Cytotoxic T cell (primary cell): ENCODE measurements around the gene DNAJB1.

GRCh38 chr19:14080523-14081767 is 4.6 kb downstream of the C19orf67 start:
- PRO-cap, 2 experiments: peak in 2 of 2 experiments; most common plus-strand start chr19:14081667 (in 2); most common minus-strand start chr19:14081232 (in 1)

- PRO-cap, 2 experiments: no peak in any of the 2 experiments
Observed at GRCh38 chr19:14088938-14089725, 3.5 kb upstream of the C19orf67 start.

- PRO-cap, 2 experiments: no peak in any of the 2 experiments
Observed at GRCh38 chr19:14107165-14108415, 10.0 kb downstream of the PRKACA start.

DNA sequence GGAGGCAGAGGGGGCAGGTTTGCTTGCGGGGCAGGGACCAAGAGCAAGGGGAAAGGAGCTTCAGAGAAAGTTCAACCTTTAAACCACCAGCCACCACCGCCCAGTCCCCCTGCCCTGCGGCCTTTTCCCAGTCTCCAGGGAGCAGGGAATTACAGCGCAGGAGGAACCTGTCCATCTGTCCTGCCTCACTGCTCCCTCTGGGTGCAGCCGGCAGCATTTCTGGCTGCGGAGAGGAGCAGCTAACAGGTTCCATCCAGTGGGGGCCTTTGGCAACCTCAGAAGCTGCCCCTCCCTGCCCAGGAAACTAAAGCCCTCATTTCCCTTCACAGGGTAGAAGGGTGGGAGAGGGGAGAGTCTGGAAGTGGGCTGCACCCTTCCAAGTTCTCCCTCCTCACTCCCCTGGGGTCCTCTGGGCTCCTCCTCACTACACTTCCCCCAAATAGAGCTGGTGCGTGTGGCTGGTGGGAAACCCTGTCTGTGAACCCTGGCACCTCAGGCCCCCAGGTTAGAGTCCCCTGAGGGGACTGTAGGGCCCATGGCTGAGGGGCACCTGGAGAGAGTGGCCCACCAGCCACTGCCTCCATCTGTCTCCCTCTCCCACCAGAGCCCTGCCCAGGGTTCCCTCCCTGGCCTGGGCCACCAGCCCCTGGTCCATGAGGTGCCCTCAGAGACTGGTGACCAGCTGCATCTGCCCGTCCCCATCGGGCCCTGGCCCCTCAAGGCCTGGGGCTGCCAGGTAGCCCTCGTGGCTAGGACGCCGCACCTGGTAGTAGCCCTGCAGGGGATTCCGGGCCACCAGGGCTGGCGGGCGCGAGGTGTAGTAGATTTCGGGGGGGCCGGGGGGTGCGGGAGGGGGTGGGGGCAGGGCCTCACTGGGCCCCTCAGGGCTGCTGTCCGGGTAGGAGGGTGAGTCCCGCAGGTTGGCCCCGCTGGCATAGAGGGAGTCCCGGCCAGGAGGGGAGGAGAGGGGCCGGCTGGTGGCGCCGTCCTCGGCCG is 14.1 kb upstream of the ASF1B start:
- PRO-cap, 2 experiments: no peak in any of the 2 experiments

- PRO-cap, 2 experiments: peak in 2 of 2 experiments; most common plus-strand start chr19:14406569 (in 1); most common minus-strand start chr19:14406874 (in 1)
Observed at GRCh38 chr19:14406479-14407435, 12.4 kb downstream of the DDX39A start.

GRCh38 chr19:14407890-14408237 is 11.3 kb downstream of the DDX39A start:
- PRO-cap, 2 experiments: peak in 1 of 2 experiments; most common minus-strand start chr19:14408213 (in 1)

DNA sequence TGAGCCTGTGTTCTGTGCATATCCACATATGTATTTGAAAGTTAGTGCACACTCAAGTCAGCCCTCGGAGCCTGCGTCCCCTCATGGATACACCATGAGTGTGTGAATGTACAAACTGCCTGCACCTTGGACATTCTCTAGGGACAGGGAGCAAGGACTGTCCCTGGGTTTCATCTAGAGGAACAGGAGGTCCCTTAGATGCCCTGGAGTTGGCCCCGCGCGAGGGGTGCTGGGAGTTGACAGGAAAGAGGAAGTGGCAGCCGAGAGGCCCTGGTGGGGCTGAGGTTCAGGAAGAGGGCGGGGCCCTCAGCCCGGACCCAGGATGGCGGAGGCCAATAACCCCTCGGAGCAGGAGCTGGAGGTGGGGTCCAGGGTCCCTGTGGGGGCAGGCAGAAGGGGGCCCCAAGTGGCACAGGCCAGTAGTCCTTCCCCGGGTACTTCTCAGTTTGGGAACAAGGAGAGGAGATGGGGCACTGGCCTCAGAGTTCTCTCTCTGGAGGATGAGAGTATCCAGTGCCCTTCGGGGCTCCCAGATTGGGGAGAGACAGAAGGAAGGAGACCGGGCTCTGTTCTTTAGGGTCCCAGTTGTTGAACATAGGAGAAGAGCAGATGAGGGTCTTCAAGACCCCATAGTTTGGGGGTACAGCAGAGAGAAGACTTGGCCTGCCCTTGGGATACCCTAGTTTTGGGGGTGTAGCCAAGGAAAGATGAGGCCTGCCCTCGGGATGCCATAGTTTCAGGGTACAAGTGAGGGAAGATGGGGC is 7.0 kb downstream of the PKN1 start:
- PRO-cap, 2 experiments: peak in 2 of 2 experiments; most common plus-strand start position 309 of the sequence (in 2); most common minus-strand start position 231 of the sequence (in 1)

- PRO-cap, 2 experiments: no peak in any of the 2 experiments
Observed at GRCh38 chr19:14443313-14443643, 10.2 kb downstream of the PKN1 start.

DNA sequence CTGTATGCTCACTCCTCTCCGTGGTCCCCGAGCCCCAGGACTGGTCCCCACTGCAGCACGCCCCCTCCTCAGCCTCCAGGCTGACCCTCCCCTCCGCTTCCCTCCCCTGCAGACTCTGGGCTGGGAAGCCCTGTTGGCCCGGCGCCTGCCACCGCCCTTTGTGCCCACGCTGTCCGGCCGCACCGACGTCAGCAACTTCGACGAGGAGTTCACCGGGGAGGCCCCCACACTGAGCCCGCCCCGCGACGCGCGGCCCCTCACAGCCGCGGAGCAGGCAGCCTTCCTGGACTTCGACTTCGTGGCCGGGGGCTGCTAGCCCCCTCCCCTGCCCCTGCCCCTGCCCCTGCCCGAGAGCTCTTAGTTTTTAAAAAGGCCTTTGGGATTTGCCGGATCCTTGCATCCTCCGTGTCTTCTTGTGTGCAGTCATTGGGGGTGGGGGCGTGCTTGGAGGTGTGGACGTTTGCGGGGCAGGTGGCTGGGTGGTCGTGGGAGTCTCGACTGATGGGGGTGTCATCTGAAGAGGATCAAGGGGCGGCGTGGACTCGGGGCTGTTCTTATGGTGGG is 3.6 kb downstream of the PTGER1 start:
- PRO-cap, 2 experiments: no peak in any of the 2 experiments

DNA sequence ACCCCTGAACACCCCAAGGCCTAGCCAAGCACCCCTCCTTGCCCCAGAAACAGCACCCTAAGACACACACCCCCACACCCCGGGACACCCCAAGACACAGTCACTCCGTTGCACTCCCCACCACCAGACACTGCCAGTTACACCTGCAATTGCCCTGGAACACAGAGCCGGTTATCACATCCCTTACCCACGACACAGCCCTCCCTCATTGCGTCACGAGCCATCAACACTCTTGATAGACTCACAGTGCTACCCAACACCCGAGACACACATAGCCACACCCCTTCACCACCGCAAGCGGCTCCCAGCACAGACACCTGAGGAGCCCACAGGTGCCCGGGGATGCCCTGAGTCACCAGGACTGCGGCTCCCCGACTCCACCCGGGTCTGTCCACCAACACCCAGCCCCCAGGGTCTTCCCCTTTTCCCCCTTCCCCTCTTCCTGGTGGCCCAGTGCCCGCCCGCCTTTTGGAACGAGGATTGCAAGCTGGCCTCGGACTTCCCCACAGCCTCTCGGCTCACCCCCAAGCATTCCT is 1.5 kb upstream of the PTGER1 start:
- PRO-cap, 2 experiments: peak in 2 of 2 experiments; most common plus-strand start position 265 of the sequence (in 1); most common minus-strand start position 132 of the sequence (in 2)

GRCh38 chr19:14482336-14483027 is 7.3 kb upstream of the PTGER1 start:
- PRO-cap, 2 experiments: no peak in any of the 2 experiments

- PRO-cap, 2 experiments: no peak in any of the 2 experiments
Observed at GRCh38 chr19:14494556-14495693, 1.0 kb downstream of the GIPC1 start.

GRCh38 chr19:14507742-14508415 is 10.3 kb downstream of the DNAJB1 start:
- PRO-cap, 2 experiments: no peak in any of the 2 experiments

DNA sequence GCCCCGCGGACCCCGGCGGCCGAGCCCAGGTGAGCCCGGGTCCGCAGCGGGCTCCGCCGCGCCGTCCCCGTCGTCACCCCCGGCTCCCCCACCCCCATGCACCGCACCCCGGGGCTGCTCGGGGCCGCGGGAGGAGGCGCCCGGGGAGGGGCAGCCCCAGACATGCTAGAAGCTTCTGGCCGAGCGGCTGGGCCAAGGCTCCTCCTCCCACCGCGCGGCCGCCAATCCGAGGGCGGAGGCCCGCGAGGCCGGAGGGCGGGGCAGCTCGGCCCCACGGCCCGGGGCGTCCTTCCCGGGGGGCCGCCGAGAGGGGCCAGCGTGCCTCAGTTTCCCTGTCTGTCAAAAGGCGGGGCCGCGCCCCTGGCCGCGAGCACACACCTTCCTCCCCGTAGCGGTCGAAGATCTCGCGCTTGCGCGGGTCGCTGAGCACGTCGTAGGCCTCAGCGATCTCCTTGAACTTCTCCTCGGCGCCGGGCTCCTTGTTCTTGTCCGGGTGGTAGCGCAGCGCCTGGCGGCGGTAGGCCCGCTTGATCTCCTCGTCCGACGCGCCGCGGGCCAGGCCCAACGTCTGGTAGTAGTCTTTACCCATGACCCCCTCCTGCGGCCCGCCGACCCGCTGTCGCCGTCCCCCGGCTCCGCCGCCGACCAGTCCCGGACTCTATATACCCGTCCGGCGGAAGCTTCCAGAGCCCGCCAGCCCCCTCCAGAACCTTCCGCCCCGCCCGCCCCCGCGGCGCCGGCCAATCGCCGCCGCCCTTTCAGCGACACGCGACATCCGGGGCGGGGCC is at the start of gene DNAJB1:
Gene DNAJB1, minus strand, starts transcription at position 637 of the 788 bp plus-strand sequence.
- PRO-cap, 2 experiments: peak in 2 of 2 experiments; most common plus-strand start position 159 of the sequence (in 2); most common minus-strand start position 90 of the sequence (in 2)

- PRO-cap, 2 experiments: no peak in any of the 2 experiments
Observed at GRCh38 chr19:15113507-15114613, 6.7 kb downstream of the SYDE1 start.

GRCh38 chr19:15213614-15214261 is 12.9 kb upstream of the NOTCH3 start:
- PRO-cap, 2 experiments: no peak in any of the 2 experiments

GRCh38 chr19:15236328-15236919 is 4.2 kb upstream of the EPHX3 start:
- PRO-cap, 2 experiments: no peak in any of the 2 experiments

GRCh38 chr19:15256943-15257452 is 24.8 kb upstream of the EPHX3 start:
- PRO-cap, 2 experiments: no peak in any of the 2 experiments

- PRO-cap, 2 experiments: no peak in any of the 2 experiments
Observed at GRCh38 chr19:15260397-15260745, 28.1 kb upstream of the EPHX3 start.

DNA sequence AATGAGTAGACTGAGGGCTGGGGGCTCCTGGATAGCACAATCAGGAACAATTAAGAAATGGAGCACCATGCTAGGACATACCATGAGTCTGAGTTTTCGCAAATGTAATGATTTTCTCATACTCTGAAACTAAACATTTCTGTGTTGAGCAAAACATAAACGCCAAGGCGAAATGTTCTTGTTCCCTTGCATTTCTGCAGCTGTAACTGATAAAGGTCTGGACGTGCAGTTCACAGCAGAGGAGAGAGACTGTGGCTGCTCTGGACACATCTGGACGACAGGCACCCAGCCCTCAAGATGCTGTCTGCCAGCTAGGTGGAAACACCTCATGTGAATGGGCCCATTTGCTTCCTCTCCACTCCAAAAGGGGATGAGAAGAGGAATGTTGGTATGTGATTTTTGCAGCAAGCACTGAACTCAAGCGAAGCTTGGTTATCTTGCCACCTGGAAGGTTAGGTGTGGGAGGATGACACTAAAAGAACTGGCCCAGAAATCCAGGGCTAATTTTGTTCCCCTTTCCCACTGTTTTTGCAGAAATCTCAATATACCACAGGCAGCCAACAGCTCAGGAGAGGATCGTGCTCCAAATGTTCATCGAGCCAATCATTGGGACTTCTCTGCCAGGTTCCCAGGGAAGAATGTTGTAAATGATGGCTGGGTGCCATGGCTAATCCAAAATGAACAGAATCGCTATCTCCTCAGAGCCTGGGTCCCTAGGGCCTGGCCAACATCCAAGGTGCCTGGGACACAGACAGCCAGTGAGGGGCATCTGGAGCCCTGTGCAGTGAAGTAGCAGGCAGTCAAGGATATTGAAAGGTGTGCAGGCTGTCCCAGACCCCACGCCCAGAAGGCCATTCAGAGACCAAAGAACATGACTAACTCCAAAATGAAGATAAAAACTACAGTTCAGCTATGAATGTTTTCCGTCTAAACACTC is 38.0 kb downstream of the BRD4 start:
- PRO-cap, 2 experiments: no peak in any of the 2 experiments